ENCODE measurements around a stretch of chr15.

GRCh38 chr15:75353994-75354834, 7.4 kb downstream of the NEIL1 start:
- PRO-cap, result no peak
- RRBS, 2 experiments, result no CpG with 5 or more reads among the region's 13 CpGs

DNA sequence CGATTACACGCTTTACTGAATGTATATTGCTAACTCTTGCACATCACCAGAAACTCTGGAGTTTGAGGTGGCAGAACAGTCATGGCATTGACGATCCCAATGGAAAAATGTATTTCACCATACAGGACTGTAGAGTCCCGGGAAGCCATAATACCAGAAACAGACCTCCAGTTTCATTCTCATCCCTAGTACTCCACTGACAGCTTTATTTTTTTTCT, 602 bp upstream of the MAN2C1 start:
- PRO-cap, result no peak
- RRBS, 2 experiments, result no CpG with 5 or more reads among the region's 4 CpGs

- PRO-cap, result no peak
- RRBS, 2 experiments, result no CpG with 5 or more reads among the region's 8 CpGs
Measured at GRCh38 chr15:75620675-75621108, 4.8 kb downstream of the SNUPN start.

DNA sequence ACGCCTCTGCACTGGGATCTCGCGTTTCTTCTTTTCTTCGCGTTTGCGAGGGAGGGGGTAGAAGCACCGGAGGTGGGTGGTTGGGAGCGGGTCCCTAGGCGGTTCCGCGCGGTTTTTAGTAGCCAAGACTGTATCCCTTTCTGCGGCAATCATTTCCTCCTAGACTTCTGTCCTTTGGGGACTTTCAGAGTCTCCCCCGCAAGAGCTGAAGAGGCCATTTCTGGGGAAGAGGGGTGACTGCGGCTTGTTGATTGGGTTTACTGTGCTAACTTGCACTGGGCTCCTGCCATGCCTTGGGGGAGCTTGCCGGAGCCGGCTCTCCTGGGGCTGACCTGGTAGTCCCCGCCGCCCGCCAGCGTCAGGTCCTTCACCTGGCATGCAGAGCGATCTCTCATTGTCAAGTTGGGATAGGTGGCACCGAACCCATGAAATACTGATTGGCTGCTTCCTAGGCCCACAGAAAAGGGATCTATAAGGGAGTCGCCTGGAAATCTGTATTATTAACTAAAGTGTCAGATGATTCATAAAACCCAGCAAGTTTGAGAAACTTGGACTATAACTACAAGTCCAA, 392 bp upstream of the IMP3 start:
- PRO-cap, result bidirectional peak, plus-strand start at position 60 of the sequence, minus-strand start outside the sequence
- RRBS, 2 experiments, result no CpG with 5 or more reads among the region's 24 CpGs

DNA sequence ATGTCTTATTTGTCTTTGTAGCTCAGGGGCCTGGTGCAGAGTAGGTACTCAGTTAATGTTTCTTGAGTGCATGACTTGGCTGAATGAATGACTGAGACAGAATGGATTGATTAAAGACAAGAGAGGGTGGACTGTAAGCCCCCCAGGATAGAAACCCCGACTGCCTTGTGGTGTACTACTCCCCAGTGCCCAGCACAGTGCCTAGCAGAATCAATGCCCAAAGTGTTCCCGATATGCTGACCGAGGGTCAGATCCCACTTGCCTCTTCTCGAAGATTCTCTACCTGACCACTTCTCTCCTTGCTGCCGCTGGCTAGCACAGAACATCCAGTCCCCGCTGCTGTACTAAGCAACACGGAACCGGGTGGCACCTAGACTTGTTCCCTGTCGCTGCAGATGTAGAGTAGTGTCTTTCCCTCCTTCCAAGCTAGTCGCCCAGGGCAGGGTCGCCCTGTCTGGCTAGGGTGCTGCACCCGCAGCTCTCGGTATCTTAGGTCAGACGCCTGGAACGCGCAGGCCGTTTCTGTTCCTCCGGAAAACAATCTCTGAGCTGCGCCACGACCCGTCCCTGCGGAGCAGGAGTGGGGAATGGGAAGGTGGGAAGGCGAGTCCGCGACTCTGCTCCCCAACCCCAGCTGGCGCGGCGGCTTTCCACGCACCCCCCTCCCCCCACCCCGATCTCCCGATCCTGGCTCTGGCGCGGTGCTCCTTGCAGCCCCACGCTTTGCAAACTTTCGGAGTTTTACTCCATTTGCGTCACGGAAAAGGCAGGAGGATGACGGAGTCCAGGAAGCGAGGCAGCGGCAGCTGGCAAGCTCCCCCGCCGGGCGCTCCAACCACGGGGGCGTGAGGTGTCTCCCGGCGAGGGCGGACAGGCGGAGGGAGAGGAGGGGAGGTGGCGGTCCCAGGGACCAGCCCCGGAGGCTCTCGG, 756 bp upstream of the SNX33 start:
- PRO-cap, result bidirectional peak, plus-strand start at position 769 of the sequence, minus-strand start at position 592 of the sequence
- RRBS, 2 experiments, result 5% methylated on average over 6 to 10 of the region's 52 CpGs

- PRO-cap, result no peak
- RRBS, 2 experiments, result no CpG with 5 or more reads among the region's 6 CpGs
Measured at GRCh38 chr15:75651250-75651999, 3.7 kb downstream of the SNX33 start.

GRCh38 chr15:75693535-75693937, 19.1 kb downstream of the CSPG4 start:
- PRO-cap, result no peak
- RRBS, 2 experiments, result no CpG with 5 or more reads among the region's 9 CpGs

DNA sequence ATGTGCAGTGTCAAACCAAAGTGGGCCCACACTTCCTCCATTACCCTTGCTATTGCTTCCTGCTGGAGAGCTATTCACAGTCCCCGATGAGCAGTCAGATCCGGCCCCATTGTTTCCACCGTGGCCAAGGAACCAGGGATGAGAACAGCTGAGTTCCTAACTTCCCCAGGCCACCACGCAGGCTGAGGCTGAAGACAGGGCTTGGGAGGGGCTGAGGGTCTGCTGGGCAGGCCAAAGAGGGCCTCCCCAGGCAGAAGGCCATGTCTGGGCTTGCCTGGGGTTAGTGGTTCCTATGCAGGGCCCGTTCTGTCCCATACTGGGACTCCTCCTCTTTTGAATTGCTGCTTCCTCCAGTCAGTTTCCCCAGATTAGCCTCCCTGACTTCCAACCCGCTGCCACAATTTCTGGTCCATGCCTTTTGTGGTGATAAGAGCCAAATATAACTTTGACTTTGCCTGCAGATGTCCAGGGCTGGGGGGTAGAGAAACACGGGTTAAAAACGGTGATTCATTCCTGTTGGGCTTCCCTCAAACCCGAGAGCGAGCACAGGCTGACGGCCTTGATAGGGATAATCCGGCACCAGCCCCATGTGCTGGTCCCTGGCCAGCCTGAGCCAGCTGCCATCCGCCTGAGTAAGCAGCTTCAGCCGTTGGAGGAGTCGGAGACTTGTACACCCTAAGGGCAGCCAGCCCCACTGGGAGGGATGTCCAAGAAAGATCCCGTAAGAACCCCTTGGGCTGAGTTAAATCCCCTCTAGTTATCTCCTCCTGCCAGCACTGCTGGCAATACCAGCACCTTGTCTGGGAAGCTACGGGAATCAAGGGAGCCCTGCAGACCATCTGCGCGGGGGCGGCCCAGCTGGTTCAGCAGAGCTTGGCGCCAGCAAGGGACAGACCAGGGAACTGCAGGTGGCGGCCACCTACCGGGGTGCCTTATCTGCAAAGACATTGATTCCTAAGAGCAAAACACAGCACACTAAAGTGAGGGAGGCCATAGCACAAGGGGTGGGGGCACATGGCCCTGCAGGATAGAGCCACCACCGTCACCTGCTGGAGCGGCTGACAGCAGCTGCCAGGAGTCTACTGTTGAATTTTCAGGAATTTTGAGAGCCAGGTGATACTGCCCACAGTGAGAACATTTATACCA, 18.3 kb downstream of the CSPG4 start:
- PRO-cap, result no peak
- RRBS, 2 experiments, result no CpG with 5 or more reads among the region's 25 CpGs

DNA sequence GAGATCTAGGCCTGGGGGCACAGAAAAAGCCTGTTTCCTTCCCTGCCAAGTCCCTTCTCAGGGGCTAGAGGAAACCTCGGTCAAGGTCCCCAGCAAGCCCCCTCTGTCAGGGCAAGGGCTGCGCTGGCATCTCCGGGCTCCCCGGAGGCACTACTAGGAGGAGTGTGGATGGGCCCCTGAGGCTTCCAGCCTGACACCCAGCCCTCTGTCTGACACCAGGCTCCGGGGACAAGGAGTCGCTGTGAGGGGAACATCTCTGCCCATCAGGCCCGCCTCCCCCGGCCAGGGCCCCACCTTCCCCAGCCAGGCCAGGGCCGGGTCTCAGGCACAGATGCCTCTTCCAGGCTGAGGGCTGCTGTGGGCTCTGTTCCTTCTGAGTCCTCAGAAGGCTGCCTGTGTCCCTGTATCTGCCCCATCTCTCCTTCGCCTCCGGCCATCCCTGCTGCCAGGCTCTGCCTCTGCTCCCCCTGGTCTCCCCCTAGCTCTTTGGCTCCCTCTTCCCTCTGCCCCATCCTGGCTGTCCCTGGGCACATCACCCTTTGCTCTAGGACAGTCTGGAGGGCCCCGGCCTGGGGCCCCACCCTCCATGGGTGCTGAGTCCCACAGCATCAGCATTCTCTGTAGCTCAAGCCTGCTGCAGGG, 15.7 kb downstream of the CSPG4 start:
- PRO-cap, result no peak
- RRBS, 2 experiments, result 47 to 59% methylated on average over 5 to 6 of the region's 12 CpGs

GRCh38 chr15:75699438-75699883, 13.2 kb downstream of the CSPG4 start:
- PRO-cap, result no peak
- RRBS, 2 experiments, result no CpG with 5 or more reads among the region's 9 CpGs

- PRO-cap, result no peak
- RRBS, 2 experiments, result no CpG with 5 or more reads among the region's 3 CpGs
Measured at GRCh38 chr15:75854238-75854511, 10.9 kb downstream of the UBE2Q2 start.

DNA sequence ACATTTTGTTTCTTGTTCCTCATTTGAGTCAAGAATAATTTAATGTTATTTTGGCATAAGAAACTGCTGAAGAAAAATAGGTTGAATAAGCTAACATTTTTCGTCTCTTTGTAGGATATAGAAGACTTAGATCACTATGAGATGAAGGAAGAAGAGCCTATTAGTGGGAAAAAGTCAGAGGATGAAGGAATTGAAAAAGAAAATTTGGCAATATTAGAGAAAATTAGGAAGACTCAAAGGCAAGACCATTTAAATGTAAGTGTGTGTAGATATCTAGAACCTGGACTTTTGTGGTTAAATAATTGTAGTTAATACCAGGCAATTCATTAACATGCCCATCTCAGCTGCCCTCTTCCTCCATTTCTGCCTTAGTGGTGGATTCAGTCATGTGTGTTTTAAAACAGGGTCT, 30.1 kb downstream of the UBE2Q2 start:
- PRO-cap, result no peak
- RRBS, 2 experiments, result no CpG with 5 or more reads among the region's 1 CpG

DNA sequence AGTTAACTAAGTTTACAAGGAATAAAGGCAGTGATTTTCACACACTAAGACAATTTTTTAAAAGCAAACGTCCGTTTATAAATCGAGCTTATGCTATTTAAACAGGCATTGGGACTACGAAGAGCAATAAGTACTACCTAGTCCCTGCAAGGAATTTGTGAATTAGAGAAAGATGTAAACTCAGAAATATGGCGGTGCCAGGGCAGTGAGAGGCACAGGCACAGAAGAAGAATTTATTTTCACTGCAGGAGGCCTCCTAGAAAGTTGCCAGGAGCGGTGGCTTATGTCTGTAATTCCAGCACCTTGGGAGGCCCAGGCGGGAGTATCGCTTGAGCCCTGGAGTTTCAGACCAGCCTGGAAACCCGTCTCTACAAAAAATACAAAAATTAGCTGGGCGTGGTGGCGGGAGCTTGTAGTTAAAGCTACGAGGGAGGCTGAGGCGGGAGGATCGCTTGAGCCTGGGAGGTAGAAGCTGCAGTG, 429 bp upstream of the FBXO22 start:
- PRO-cap, result no peak
- RRBS, 2 experiments, result no CpG with 5 or more reads among the region's 14 CpGs

- PRO-cap, result no peak
- RRBS, 2 experiments, result no CpG with 5 or more reads among the region's 8 CpGs
Measured at GRCh38 chr15:76150883-76151421, 91.2 kb downstream of the TMEM266 start.

DNA sequence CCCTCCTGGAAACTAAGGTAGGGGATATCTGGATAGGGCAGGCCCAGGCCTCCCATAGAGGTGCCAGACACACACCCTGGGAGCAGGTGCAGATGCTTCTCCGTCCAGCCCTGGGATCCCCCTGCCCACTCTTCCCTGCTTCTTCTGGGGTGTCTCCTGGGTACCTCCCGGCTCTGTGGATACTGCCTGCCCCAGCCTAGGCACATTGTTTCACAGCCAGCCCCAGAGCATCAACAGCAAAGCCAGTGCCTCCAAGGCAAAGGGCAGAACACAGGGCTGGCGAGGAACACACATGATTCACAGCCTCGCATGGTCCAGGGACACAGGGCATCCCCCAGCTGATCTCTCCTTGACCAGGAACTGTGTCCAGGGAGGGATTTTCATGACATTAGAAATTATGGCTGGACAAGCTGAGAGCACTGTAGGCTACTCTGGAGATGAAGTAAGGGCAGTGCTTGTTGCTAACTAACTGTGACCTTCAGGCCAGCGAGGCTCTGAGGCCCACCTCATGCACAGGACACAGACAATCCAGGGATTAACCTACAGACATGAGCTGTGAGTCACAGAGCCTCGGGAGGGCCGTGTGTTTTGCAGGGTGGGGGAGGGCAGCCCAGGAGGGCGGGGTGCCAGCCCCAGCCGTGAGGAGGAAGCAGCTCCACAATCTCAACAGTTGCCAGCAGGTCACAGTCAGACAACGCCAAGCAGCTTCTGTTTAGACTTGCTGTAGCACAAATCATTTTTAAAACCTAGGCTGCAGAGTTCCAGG, 115.0 kb downstream of the ETFA start:
- PRO-cap, result no peak
- RRBS, 2 experiments, result no CpG with 5 or more reads among the region's 10 CpGs

DNA sequence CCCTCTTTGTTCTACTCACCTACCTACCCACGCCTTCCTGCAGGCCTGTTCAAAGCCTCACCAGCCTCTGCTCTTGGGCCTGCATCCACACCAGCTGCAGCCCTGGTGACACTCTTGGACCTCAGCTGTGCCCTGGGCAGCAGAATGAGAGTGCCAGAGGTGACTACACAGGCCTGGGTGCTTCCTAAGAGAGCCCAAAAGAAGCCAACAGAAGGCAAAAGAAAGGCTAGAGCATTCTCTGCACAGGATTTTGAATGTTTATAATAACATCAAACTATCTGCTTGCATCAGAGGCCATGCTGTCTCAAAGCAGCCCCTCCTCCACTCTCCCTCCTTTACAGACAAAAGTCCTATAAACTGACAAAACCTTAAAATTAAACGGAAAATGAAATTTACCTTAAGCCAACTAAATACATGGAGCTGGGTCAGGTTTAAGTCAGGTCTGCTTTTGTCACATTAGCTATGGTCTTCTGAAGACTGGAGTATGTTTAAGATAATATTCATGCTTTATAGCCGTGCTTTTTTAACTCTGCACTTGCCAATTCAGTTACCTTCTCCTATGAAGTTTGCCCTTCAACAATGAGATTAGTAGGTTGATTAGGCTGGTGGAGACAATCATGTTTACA, 95.6 kb downstream of the ETFA start:
- PRO-cap, result no peak
- RRBS, 2 experiments, result no CpG with 5 or more reads among the region's 3 CpGs

DNA sequence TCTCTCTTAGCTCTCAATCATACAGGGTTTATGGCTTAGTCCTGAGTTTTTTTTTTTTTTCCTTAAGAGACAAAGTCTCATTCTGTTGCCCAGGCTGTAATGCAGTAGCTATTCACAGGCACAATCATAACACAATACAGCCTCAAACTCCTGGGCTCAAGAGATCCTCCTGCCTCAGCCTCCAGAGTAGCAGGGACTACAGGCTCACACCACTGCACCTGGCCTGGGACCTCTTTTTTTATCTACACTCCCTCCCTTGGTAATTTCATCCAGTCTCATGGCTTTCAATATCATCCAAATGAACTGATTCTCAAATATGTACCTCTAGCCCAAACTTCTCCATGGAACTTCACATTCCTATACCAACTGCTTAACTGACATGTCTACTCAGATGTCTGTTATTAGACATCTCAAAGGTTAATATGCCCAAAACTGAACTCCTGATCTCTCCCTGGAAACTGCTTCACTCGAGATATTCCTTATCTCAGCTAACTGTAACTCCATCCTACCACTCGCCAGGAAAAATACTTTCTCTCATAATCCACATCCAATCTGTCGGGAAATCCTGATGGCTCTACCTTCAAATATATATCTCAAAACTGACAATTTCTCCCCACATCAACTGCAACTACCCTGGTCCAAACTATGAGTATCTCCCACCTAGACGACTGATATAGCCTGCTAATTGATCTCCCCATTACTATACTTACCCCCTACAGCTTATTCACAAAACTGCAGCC, 31.3 kb downstream of the ETFA start:
- PRO-cap, result no peak
- RRBS, 2 experiments, result no CpG with 5 or more reads among the region's 4 CpGs

- PRO-cap, result no peak
- RRBS, 2 experiments, result no CpG with 5 or more reads among the region's 5 CpGs
Measured at GRCh38 chr15:76311833-76312066, 481 bp upstream of the ETFA start.

DNA sequence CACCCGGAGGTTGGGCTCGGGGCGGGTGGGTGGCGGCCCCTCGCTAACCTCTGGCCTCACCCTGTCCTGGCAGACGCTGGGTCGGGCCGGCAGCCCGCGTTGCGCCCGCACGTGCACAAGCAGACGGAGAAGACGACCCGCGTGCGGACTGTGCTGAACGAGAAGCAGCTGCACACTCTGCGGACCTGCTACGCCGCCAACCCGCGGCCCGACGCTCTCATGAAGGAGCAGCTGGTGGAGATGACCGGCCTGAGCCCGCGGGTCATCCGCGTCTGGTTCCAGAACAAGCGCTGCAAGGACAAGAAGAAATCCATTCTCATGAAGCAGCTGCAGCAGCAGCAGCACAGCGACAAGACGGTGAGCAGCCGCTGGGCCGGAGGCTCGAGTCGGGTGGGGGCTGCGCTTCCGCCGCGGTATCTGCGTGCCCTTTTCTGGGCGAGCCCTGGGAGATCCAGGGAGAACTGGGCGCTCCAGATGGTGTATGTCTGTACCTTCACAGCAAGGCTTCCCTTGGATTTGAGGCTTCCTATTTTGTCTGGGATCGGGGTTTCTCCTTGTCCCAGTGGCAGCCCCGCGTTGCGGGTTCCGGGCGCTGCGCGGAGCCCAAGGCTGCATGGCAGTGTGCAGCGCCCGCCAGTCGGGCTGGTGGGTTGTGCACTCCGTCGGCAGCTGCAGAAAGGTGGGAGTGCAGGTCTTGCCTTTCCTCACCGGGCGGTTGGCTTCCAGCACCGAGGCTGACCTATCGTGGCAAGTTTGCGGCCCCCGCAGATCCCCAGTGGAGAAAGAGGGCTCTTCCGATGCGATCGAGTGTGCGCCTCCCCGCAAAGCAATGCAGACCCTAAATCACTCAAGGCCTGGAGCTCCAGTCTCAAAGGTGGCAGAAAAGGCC, 3.9 kb downstream of the ISL2 start:
- PRO-cap, result no peak
- RRBS, 2 experiments, result 2 to 3% methylated on average over 7 to 12 of the region's 69 CpGs

GRCh38 chr15:76342291-76343258, 6.0 kb downstream of the ISL2 start:
- PRO-cap, result no peak
- RRBS, 2 experiments, result 3 to 4% methylated on average over 59 of the region's 94 CpGs